Epidermal melanocyte (primary cell): Measurements from ENCODE around the genes MYL7 and NUDCD3.

GRCh38 chr7:42239005-42239432 lies 2.0 kb upstream of the GLI3 start:
- RRBS: no CpG with 5 or more reads among the region's 8 CpGs

DNA sequence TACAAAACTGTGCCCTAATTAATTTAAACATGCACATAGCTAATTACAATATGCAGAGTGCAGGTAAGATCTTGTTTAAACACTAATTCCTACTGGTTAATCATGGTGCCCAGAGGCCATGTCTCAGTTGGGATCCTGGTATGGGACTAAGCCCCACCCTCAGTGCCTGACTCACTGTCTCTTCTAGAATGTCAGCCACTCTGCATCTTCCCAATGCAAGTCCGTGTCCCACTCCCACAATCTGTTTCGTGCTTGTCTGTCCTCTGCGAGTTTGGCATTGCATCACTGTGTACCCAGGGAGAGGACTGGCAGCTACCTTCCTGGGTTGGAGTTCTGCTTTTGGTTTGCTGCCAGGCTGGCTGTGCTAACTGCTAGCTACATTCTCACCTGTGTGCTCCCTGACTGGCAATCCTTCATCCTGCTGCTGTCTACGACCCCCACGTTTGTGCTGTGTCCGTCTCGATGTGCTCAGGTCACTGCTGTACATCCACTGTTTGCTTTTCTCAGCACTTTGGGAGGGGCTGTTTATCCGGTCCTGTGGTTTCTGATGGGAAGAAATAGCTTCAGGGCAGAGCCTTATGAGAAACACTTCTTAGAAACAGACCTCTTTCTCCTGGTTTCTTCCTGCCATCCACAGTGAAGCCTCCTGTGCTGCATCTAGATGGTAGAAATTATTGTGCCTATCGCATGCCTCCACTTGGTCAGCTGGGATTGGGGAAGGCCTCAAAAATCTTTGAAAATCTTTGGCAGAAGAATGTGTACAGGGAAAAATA lies 56.1 kb upstream of the GLI3 start:
- RRBS: no CpG with 5 or more reads among the region's 9 CpGs

- RRBS: no CpG with 5 or more reads among the region's 8 CpGs
Observed at GRCh38 chr7:43071608-43072163, 40.8 kb upstream of the HECW1 start.

- RRBS: no CpG with 5 or more reads among the region's 4 CpGs
Observed at GRCh38 chr7:43648213-43648641, 65.3 kb downstream of the STK17A start.

DNA sequence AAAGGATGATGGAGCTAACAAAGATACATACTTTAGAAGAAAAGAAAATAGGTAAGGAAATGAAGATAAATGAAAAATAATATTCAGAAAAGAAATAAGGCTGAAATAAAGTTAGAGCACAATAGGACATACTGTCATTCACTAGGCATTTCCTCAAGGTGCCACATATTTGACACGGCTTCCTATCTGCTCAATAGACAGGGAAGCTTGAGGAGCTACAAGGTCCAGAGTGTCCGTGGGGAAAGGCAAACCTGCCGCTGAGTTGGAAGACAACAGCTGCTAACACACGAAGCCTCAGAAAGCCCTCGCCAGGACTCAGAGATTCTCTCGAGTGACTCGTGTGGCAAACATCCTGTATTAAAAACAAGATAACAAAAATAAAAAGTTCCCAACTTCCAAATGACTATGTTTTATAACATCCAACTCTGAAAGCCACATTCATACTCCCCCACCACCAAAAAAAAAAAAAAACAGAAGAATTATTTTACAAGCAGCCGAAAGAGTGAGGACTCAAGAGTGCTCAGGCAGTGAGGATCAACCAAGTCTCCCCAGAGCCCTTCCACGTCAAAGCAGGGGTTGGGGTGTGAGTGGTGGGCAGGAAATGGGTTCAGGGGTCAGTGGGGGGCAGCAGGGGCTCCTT lies 67.6 kb downstream of the STK17A start:
- RRBS: no CpG with 5 or more reads among the region's 9 CpGs

- RRBS: no CpG with 5 or more reads among the region's 2 CpGs
Observed at GRCh38 chr7:43669784-43670073, 59.6 kb downstream of the COA1 start.

GRCh38 chr7:43703512-43704460 lies 25.5 kb downstream of the COA1 start:
- RRBS: no CpG with 5 or more reads among the region's 3 CpGs

DNA sequence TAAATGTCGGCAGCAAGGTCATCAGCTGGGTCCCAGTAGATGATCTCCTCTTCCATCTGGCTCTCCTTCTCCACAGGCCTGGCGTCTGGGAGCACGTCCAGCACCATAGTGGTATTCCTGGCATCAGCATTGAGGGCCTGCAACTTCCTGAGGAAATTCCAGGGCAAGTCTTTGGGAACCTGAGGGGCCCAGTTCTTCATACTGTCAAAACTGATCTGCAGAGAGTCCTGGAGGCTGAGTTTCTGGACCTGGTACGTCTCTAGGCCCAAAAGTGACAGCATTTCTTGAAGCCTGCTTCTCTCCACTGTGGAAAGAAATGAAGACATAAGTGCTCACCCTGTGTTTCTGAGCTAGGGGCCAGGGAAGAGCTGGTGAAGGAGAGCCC lies 9.6 kb upstream of the MRPS24 start:
- RRBS: no CpG with 5 or more reads among the region's 4 CpGs

DNA sequence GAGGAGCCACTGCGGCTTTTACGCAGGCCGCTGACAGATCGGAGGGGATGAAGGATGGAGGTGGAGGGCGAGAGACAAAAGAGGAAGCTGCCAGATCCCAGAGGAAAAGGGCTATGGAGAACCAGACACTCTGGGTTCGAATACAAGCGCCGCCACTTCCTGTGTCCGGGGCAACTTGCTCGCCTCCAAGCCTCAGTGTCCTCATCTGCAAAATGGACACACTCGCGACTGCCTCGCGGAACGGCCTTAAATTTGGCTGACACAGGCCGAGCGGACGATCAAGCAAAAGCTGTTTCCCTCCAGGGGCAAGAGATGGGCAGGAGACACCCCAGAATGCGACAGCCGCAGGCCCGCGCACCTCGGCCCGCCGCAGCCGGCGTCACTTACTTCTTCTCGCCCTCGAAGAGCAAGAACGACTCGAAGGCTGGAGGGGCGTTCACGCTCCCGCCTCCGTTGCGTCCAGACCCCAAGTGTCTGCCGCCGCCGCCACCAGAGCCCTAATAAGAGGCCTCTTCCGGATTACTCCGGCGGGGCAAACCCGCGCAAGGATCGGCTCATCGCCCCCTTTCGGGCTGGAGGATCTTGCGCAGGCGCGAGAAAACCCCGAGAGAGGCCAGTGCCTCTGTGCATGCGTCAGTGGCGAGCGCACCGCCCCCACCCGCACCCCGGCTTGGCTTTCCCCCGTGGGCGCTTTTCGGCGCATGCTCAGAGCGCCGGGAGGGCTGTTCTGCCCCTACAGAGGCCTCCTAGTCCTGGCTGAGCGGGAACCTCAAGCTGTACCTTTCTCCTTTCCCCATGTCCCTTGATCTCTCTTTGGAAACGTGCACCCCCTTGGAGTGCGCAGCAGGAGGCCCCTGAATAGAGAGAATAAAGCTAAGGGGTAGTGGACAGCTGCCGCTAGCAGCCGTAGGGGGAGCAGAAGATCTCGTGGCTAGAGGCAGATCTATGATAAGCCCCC lies 21.3 kb downstream of the SPDYE1 start:
- RRBS: 5% methylated on average over 5 of the region's 69 CpGs

DNA sequence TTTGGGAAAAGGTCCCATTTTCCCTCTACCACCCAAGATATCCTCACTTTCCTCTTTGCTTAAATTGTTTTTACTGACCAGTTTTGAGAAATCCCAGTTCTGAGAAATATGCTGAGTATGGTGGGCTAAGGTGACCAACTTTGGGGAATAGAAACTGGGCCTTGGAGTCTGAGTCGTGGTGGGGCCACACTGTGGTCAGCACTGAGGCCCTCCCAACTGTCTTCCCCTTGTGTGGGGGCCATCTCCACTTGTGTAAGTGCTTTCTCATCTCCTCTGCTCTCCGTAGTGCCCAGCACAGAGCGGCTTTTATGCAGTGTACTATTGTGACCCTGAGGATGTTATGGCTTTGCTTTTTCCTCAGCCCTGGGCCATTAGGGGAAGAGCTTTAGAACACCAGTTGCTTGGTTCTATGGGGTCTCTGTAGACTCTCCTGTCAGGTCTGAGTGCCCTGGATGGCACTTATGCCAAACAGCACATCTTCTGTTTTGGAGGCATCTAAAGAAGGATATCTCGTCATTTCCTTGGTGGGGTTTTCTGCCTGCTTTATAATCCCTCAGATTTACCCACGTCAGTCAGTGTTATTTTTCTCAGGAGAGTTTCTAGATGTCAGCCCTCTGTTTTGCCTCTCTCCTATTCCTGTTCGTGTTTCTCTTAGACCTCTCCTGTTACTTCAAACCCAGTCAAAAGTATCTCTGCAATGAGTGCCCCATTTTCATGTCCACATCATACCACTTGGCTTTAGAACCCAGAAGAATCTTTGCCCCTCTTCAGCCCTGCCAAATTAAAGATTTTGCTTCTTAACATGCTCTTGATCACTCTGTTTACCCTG lies 1.2 kb downstream of the DBNL start:
- RRBS: no CpG with 5 or more reads among the region's 6 CpGs

DNA sequence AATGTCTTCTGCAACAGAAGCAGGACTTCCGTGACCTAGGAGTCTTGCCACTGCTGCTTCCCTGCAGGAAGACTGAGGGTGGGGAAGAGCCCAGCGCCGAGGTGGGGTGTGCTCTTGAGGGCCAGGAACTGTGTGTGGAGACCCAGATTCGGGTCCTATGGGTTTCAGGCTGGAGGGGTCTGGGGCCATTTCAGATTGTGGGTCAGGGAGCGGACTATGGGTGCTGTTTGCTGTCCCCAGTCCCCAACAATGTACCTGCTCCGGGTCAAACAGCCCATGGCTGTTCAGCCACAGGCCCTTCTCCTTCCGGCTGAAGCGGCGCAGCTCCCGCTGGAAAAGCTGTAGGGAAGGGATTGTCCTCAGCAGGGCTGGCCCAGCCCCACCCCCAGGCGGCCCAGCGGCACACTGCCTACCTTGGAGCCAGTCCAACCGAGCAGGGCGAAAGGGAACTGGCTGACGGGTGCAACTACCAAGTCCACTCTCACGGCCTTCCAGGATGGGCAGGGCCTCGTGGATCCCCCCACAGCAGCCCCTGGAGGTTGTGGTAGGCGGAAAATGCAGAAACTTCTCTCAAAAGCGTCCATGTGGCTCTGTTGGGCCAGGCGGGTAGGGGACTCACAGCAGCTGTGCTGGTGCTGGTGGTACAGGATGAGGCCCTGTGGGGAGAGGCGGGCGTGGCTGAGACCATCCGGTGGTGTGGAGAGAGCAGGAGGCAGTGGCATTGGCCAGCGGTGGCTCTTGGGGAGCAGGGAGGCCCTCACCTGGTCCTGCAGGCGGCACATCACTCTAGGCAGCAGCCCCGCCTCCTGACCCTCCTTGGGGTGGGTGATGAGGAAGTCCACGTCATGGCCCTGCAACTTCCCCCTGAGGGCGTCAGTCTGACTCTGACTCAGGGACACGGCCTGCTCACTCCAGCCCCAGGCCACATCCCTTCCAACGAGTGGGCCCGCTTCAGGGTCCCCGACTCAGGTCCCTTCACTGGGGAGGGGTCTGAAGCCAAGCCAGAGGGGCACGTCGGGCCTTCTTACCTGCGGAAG lies 8.3 kb upstream of the PGAM2 start:
- RRBS: 13% methylated on average over 1 of the region's 35 CpGs

DNA sequence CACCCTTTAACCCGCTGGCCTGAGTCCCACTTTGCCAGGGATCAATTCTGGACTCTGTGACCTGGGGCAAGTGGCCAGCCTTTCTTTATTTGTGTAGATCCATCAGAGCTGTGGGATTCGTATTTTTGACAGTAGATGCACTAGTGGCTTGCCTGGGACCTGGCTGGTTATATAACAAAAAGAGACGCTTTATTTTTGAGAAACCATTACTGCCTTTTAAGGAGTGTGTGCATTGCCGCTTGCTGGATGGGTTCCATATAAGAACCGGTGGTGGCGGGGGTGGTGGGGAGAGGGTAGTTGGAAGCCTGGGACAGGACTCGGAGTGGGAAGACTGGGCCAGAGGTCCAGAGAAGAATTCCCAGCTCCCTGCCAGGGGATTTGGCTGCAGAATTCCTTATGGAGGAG lies 7.9 kb upstream of the POLM start:
- RRBS: no CpG with 5 or more reads among the region's 7 CpGs

DNA sequence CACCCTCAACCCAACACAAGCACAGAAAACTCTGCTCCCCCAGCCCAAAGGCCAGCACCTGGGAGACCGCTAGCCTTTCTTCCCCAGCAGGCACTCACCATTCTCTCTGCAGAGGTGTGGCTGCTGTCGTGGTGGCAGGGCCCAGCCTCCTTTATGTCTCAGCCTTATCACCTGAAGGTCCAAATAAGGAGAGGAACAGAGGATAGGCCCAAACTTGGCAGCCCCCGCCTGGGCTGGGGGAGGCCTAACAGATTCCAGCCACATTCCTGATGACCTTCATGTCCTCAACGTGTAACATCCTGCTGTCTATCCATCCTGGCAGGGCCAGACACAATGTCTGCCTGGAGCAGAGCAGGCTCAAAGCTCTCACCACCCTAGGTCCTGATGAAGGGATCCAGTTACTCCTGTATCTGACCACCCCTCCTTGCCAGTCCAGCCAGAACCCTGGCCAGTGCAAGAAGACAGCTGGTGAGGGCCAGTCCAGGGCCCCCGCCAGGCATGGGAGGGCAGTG lies at the start of gene MYL7:
MYL7 (minus strand) TSS at position 128 of the 512 bp plus-strand sequence.
- RRBS: no CpG with 5 or more reads among the region's 5 CpGs

DNA sequence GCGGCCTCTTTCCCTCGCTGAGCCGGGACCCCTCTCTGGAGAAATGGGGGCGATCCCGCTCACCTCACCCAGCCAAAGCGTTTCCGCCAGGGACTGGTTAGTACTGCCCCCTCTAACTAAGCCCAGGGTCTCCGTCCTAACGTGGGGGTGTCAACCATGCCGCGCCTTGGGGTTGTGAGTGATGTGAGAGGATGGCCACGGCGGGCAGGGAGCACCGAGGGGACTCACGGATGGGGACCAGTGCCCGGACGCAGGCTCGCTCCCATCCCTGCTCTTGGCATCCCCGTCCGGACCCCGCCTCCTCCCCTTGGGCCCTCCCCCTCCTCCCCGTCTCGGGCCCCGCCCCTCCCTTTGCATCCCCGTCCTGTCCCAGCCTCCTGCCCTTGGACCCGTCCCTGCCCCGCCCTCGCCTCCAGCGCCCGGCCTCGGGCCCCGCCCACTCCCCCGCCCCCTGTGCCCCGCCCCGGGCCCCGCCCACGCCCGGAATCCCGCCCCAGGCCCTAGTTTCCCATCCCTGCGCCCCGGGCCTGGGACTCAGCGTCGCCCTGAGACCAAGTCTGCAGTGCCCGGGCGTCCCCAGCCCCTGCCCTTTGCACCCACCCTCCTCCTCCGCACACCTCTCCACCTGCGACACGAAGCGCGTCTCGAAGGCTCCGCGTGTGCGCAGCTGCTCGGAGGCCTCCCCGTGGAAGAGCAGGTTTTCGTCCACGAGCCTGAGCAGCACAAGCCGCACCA lies 4.9 kb upstream of the MYL7 start:
- RRBS: 10% methylated on average over 22 of the region's 59 CpGs

GRCh38 chr7:44159322-44159521 lies 18.1 kb upstream of the MYL7 start:
- RRBS: no CpG with 5 or more reads among the region's 3 CpGs

- RRBS: 2% methylated on average over 9 of the region's 64 CpGs
Observed at GRCh38 chr7:44490282-44491180, at the start of gene NUDCD3. TSS of gene NUDCD3 (minus strand) at chr7:44490658.

DNA sequence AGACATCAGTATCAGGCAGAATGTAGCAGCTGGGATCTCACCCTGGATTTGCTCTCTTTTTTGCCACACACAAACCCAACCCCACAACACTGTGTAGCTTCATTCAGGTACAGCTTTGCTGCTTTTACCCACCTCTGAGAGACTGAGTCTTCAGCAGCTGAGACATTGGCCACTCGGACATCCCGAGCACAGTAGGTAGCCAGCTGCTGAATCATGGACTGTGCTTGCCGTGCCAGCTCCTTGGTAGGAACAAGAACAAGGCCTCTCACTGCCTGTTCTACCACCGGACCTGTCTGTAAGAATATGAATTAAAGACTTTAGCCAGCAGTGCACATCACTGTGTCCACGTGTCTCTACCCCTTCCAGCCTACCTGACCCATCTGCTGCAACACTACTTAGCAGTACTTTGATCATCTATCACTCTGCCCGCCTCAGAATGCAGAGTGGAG lies 926 bp downstream of the DDX56 start:
- RRBS: no CpG with 5 or more reads among the region's 6 CpGs

DNA sequence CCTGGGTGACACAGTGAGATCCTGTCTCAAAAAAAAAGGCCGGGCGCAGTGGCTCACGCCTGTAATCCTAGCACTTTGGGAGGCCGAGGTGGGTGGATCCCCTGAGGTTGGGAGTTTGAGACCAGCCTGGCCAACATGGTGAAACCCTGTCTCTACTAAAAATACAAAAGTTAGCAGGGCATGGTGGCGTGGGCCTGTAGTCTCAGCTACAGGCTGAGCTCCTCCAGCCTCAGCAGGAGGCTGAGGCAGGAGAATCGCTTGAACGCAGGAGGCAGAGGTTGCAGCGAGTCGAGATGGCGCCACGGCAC lies 1.9 kb downstream of the OGDH start:
- RRBS: no CpG with 5 or more reads among the region's 11 CpGs

DNA sequence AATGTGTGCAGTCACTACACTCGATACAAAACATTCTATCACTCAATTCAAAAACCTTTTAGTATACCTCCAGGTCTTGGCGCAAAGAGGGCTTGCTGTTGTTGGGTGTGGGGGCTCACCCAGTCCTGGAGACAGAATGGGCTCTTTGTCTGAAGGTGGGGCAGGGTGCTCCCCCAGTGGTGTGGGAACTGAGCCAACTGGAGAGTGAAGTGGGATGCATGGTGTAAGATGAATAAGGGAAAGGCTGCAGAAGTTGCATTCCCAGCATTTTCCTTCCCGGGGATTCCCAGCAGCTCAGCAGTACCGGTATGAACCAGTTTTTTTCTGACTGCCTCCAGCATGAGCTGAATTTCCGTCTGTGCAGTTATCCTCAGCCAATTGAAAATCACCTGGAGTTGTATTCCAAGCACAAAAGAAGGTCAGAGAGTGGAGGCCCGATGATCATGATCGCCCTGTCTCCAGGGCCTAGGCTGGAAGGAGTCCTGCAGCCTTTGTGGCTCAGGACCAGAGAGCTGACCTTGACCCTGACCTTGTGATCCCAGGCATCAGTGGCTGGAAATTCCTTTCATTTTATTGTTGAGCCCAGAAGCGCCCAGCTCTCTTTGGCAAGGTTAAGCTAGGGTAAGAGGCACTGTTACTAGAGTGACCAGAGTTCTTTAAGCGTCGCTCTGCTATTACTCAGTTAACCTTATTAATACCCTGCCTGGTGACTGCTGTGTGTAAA lies 33.3 kb downstream of the OGDH start:
- RRBS: no CpG with 5 or more reads among the region's 10 CpGs

DNA sequence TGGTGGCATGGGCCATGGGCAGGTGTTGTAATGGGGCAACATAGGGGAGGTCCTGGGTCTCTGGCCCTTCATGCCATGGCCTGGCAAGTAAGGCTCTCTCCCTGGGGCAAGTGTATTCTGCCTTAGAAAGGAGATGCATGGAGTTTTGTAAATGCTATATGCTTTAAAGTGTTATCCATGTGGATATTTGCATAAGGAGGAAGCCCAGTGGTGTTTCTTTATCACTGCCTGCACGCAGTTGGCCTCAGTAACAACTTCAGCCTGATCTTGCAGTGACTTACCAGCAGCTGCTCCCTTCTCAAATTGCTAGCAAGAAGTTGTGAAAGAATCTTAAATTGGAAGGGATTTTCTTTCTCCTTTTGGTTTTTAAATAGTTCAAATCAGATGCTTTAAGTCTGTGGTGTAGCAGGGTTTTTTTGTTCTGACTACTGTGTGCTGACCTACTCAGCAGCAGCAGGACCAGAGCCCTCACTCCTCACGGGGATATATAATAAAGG lies 40.0 kb downstream of the OGDH start:
- RRBS: no CpG with 5 or more reads among the region's 2 CpGs